Panc1 (cell line): ENCODE measurements around a stretch of chr17.

- RRBS, 2 experiments = no CpG with 5 or more reads among the region's 15 CpGs
Measured at GRCh38 chr17:62713423-62714011, 86.0 kb downstream of the MRC2 start.

GRCh38 chr17:62778907-62779378, 29.2 kb downstream of the MARCHF10 start:
- RRBS, 2 experiments = no CpG with 5 or more reads among the region's 15 CpGs

DNA sequence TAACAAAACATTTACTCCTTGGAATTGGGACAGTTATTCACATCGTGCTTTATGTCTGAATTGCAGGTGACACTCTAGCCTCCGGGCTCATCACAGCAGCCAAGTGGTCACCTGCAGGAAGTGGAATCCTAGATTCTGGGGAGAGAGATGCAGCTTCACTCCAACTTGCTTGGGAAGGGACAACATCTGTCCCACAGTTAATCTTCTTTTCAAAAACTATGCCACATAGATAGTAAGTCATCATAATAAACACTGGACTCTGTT, 17.4 kb downstream of the MARCHF10 start:
- RRBS, 2 experiments = no CpG with 5 or more reads among the region's 2 CpGs

DNA sequence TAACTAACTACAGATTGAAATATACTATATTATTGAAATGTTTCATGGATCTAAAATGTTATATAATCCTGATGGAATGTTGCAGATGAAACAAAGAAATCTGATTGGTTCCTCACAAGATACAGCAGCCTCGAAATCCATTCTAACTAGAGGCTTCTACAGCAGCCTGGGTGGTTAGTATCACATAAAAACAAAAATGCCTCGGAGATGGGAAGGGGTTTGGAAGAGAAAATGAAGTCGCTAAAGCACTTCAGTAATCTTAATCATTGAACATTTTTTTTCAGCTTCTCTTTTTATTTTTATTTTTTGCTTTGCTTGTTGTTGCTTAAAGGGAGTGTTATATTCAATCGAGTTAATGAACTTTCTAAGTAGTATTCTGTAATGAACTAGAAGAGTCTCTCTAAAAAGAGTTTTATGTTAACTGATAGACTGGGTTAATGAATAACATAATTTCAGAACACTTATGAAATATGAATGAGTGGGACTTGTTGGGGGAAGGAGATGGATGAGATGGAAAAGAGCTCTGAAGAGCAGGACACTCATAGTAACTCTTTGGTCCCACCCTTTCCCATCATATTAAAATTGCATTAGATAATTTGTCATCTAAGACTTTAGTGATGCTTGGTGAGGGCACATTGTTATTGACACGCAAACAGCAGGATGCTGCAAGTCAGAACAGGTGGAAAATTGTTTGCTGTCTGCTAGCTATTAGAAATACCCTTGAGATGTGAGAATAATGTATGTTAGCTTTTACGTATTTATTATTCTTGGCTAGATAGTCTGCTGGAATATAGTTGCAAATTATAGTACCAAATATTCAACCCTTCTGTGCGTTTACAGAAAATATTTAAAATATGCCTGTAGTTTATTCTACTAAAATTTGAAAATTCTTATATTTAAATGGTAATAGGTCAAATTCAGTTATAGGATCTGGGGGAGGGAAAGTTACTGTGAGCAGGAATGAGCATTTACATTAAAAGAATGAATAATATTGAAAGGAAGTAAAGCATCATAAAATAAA, 75.6 kb downstream of the TANC2 start:
- RRBS, 2 experiments = no CpG with 5 or more reads among the region's 7 CpGs

DNA sequence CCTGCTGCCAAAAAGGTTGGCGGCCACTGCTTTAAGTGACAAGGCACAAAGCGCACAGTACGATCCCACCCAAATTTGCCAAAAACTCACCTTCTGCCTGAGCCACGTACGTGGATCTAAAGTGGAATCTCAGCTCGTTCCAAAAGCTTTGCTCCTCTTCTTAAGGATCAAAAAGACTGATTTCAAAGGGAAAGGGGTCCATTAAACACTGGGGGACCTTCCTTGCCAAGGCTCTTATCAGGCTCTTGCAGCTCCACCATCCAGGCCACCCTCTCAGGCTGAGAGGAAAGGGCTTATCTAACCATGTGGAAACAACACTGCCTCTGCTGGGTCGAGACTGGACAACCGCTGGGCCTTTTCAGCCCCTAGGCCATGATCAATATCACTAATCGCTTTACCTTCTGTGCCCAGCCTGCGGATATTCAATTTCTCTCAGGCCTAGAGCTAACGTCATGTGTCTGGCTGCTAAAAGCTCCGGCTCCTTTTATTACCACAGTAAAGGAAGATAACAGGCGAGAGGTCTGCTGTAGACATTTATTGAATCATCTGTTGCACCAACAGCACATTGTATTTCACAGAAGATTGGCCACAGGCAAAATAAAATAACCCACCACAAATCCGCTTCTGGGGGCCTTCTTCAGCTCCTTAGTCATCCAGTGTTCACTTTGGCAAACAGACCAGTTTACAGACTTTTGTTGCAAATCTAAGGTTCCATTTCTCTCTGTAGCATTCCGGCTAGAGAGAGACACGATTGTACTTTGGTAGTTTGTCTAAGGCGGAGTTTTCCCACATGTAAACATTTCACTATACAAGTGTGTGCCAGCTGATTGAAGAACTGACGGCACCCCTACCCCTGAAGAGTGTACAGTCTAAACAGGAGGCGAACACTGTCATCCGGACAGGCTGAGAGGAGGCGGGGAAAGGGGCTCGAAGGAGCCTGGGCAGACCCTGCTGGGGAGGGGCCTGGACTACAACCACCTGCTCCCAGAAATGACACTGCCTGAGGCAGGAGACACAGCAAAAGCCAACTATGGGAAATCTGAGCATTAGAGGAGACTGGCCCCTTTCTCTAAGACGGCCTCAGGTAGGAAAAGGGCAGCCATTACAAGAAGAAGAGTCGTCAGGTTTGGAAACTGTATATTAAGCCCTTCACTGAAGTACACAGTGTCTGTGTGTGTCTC, 13.9 kb downstream of the CYB561 start:
- RRBS, 2 experiments = no CpG with 5 or more reads among the region's 24 CpGs

- RRBS, 2 experiments = 75 to 81% methylated on average over 6 of the region's 37 CpGs
Measured at GRCh38 chr17:63437271-63437854, 8.7 kb downstream of the CYB561 start.

DNA sequence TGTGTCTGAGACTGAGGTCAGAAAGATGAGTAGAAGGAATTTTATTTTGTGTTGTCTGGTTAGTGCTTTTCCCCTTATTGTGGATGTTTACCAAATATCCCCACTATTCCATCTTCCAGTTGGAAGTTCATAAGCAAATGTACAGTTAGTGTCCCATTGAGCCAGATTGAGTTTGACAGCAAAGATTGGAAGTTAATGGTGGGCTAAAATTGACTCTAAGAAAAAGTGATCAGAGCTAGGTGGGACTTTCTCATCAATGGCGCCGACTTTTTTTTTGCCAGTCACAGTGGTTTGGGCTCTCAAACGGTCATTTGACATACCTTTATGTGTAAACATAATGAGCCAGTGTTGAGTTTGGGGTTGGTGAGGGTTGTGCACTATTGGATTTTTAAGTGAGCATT, 23.4 kb upstream of the TACO1 start:
- RRBS, 2 experiments = no CpG with 5 or more reads among the region's 3 CpGs

DNA sequence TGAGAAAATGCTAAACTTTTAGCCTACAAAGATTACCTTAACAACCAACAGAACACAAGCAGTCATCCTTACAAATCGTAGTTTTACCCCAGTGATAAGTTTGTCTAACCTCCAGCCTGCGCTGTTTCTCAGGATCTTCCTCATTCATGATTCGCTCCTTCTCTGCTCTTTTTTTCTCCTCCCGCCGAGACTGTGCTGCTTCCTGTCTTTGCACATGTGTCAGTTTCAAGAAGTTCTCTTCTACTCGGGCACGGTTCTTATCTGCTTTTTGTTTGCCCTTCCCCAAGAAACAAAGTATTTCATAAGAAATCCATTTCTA, 10.2 kb upstream of the STRADA start:
- RRBS, 2 experiments = no CpG with 5 or more reads among the region's 7 CpGs

DNA sequence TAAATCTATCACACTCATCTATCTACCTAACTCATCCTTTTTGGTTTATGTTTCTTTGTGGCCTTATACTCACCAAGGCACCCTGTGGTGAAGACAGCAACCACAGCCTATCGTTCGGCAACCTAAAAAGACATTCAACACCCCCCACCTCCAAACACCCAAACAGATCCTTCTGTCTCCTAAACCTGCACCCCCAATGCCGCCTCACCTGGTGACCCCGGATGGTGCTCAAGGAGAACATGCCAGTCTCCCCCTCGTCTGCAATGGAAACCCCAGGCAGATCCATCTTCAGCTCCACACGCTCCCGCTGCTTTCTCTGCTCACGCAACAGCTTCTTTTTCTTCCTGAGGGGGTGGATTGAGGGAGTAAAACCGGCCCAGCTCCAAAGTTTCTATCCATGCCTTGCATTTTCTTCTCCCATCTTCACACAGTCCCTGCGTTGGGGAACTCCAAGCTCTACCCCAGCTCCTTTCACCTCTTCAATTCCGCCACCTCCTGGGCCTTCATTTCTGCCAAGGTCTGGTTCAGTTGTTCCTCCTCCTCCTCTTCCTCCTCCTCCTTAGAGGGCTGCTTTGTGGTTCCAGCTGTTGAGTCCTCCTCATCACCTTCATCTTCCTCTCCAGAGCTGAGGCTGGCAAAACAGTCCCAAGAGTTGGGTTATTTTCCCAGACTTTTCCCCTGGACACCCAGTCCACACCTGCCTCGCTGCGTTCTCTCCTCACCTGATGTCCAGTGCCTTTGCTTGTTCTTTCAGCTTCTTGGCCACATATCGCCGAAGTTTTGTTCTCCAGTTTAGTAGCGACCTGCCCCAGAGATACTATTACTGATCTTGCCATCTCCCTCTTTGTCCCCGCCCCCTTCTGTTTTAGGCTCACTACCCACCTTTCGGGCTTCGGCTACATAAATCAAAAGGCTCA, 3.4 kb upstream of the PSMC5 start:
- RRBS, 2 experiments = no CpG with 5 or more reads among the region's 19 CpGs

GRCh38 chr17:63843378-63843905, 957 bp upstream of the SMARCD2 start:
- RRBS, 2 experiments = no CpG with 5 or more reads among the region's 19 CpGs

GRCh38 chr17:64007972-64008443, 9.9 kb downstream of the PRR29 start:
- RRBS, 2 experiments = no CpG with 5 or more reads among the region's 3 CpGs

GRCh38 chr17:64059922-64060132, 39.4 kb upstream of the ICAM2 start:
- RRBS, 2 experiments = no CpG with 5 or more reads among the region's 2 CpGs

- RRBS, 2 experiments = 13 to 16% methylated on average over 3 of the region's 15 CpGs
Measured at GRCh38 chr17:64144950-64145639, 15.2 kb upstream of the ERN1 start.

GRCh38 chr17:64146042-64147036, 16.4 kb upstream of the ERN1 start:
- RRBS, 2 experiments = under 1 to 6% methylated on average over 4 to 9 of the region's 67 CpGs

DNA sequence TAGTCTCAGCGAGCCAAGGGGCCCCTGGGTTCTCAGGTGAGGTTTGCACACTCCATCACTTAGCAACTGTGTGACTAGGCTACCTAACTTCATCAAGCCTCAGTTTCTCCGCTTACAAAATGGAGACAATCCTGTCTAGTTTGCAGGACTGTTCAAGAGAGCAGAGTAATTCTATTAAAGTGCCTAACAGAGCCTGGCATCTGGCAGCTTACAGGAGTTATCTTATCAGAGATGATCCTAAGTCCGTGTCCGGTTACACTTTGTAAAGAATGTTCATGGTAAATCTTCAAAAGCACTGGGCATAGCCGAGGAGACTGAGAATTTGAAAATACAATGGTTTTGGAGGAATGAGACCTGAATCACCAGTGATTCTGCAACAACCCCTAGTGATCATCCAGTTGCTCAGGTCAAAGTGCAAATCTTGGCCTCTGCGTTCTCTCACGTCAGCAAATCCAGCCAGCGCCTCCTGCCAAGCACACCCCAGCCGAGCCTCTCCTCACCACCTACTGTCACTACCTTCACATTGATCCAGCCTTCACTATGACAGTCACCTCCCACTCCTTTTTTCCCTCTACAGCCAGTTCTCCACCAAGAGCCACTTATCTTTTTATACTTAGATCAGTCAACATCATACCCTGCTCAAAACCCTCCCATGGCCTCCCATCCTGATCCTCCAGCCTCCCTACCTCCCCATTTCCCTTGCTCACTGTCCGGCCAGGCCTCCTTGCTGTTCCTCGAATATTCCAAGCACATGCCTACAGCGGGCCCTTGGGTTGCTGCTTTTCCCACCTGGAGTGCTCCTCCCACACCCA, 57.2 kb upstream of the ERN1 start:
- RRBS, 2 experiments = no CpG with 5 or more reads among the region's 12 CpGs

DNA sequence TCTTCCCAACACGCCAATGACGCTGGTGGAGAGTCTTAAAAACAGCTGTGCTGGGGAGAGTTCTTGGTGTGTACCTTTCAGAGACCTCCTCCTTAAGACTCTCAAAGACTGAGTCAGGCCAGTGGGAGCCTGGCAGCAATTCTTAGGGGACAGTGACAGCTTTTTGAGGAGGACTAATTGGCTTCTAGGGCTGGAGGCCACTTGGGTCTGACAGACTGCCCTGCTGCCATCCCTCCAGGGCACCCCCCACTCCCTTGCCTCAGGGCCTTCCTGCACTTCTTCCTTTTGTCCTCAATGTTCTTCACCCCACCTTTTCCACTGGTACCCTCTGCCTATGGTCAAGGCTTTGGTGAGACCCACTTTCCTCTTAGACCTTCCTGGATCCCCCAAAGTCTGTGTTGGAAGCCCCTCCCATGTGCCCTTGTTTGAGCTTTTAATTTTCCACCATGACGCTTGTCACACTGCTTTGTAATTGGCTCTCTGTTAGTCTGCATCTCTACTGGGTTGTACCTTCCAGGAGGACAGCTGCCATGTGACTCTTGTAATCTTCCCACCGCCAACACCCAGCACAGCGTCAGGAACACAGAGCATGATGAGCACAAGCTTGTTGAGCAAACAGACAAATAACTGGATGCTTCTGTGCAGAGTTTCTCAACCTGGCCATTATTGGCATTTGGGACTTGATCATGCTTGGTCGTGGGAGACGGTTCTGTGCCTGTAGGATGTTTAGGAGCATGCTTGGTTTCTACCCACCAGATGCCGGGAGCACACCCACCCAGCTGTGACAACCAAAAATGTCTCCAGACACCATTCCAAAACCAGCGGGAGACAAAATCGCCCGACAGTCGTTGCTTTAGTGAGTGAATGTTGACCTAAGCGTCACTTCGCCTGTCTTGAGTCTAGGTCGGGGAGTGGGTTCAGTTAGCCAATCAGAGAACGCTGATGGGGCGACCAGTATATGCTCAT, 57.4 kb upstream of the TEX2 start:
- RRBS, 2 experiments = no CpG with 5 or more reads among the region's 17 CpGs

DNA sequence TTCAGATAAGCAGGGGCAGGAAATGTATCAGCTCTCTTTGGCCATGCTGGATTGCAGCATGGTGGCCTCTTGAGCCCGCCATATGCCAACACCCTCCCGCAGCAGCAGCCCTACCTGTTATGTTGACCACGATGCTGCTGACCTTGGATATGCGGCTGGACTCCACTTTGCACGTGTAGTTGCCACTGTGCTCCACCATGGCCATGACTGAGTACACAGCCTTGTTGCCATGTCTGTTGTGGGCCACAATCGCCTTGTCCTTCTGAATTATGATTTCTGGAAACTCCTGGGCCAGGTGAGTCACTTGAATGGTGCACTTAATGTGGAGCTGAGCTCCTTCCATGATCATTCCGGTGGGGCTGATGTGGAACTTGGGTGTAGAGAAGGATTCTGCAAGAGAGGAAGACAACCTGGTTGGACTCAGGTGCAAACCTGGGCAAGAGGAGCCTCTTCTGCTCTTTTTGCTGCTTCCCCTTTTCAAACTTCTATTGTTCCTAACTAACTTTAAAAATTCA, 21.0 kb downstream of the PECAM1 start:
- RRBS, 2 experiments = no CpG with 5 or more reads among the region's 7 CpGs

GRCh38 chr17:64498686-64499671, 2.1 kb upstream of the POLG2 start:
- RRBS, 2 experiments = no CpG with 5 or more reads among the region's 6 CpGs

GRCh38 chr17:64499672-64500429, 3.0 kb upstream of the POLG2 start:
- RRBS, 2 experiments = no CpG with 5 or more reads among the region's 7 CpGs

DNA sequence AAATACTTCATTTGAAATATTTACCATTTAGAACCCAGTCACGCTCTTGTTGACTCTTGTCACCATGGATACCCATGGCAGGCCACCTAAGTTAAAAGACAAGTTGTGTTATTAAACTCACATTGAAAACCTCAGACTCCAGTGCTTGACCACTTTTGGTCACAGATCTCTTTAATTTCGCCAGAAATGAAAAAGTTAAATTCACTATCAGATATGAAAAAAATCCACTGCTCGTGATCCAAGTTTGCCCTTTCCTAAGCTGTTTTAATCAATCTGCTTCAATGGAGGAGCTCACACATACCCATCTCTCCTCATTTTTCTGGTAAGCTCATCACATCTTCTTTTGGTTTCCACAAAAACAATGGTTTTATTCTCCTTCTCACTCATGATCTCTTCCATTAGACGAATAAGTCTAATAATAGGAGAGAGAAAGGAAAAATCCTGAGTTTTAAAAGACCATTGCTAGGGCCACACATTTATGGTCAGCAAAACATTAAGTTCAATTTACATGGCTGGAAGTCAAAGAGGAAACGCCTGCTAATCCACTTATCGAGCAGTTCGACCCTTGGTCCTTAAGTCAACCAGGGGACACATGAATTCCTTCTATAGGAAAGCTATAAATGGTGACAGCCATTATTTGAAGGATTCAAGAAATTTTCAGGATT, 3.8 kb downstream of the DDX5 start:
- RRBS, 2 experiments = no CpG with 5 or more reads among the region's 7 CpGs